Metastatic Liver Carcinoma in the Lung (tissue), 2 donors: Measurements from ENCODE around the gene CYP2F1.

DNA sequence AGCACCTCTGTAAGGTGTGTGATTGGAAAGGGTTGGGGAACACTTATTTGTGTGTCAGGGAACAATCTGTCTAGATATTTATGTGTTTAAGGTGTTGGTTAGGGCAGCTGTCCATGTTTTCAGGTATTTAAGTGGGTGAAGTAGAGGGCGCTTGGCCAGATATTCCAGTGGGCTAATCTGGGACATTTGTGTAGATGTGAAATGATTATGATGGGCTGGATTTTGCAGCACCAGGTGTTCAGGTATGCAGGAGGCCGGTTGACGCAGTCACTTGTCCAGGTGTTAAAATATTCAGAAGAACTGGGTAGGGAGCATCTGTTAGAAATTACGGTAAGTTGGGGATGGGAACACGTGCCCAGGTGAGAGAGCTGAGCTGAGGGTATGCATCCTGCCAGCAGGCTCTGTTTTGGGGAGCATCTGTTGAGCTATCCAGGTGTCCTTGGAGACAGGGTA lies 2.6 kb downstream of the CYP2A6 start:
- PRO-cap, 2 experiments: no peak in any of the 2 experiments

DNA sequence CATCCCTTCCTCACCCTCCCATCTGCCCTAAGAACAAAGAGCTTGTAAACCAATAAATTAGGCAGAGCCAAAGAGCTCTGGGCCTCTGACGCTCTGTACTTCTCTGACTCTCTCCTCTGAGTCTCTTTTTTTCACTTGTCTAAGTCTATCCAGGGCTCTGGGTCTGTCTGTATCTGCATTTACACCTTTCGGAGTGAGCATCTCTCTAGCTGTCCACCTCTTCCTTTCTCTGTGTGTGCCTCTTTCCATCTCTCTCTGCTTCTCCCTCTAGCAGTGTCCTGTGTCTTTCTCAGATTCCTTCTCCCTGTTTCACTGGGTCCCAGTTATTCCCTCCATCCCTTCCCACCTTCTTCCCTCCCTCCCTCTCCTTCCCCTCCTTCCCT lies 32.0 kb upstream of the CYP2B6 start:
- PRO-cap, 2 experiments: no peak in any of the 2 experiments

DNA sequence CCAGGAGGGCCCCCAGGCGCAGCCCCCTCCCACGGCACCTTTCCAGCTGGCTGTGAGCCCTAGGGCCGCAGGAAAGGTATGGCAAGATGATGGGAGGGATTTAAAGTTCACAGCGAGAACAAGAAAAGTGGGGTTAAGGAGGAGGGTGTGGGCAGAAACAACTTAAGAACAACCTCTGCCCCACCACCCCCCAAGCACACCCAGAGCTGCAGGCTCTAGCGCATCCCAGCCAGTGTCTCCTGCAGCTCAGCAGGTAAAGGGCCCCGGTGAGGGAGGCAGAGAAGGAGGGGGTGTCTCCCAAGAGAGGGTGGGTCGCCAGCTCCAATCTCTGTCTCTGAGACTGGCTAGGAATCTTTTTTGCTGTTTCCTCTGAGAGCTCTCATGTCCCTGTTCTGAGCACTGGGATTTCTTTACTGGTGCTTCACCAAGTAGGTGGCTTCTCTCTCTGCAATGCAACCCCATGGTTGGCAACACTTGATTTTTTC lies at the start of gene CYP2F1:
CYP2F1 (plus strand) TSS at position 193 of the 485 bp plus-strand sequence.
- PRO-cap, 2 experiments: no peak in any of the 2 experiments

DNA sequence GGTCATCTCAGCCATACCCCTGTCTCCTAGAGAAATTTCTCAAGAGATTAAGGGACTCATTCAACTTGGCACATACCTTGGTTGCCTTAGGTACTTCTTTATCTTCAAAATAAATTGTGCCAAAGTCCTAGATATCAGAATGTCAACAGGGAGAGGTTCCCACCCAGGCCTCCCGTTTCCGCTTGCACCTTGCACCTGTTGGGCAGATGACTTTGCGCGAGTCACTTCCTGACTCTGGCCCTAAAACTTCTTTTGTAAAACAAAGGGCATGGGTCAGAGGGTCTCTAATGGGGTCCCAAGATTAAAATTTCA lies 25.9 kb upstream of the CYP2S1 start:
- PRO-cap, 2 experiments: no peak in any of the 2 experiments

DNA sequence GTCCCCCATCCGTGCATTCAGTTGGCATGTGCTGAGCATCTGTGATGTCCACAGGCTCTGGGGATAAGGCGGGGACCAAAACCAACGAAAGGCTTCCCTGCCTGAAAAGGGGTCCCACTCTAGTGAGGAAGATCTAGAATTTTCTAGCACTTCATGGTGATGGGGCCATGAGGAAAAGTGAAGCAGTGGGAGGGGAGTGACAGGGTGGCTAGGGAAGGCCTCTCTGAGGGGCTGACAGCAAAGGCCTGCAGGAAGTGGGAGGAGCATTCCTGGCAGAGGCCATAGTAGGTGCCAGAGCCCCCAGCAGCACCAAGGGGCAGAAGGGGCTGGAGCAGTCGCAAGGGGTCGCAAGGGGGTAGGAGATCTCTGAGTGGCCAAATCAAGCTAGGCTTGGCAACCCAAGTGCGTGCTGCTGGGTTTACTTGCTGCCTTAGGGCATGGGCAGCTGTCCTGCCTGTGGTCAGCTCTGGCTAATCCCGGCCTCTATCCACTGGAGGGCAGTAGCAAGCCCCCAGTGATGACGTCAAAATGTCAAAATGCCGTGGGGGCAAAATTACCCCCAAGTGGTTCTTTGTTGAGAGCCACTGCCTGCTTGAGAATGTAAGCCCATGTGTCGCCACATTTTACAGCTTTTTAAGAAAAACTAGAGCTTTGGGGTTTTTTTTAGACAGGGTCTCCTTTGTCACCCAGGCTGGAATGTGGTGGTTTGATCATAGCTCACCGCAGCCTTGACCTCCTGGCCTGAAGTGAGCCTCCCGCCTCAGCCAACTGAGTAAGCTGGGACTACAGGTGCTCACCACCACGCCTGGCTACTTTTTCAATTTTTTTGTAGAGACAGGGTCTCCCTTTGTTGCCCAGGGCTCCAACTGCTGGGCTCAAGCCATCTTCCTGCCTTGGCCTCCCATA lies 11.7 kb downstream of the CCDC97 start:
- PRO-cap, 2 experiments: no peak in any of the 2 experiments

DNA sequence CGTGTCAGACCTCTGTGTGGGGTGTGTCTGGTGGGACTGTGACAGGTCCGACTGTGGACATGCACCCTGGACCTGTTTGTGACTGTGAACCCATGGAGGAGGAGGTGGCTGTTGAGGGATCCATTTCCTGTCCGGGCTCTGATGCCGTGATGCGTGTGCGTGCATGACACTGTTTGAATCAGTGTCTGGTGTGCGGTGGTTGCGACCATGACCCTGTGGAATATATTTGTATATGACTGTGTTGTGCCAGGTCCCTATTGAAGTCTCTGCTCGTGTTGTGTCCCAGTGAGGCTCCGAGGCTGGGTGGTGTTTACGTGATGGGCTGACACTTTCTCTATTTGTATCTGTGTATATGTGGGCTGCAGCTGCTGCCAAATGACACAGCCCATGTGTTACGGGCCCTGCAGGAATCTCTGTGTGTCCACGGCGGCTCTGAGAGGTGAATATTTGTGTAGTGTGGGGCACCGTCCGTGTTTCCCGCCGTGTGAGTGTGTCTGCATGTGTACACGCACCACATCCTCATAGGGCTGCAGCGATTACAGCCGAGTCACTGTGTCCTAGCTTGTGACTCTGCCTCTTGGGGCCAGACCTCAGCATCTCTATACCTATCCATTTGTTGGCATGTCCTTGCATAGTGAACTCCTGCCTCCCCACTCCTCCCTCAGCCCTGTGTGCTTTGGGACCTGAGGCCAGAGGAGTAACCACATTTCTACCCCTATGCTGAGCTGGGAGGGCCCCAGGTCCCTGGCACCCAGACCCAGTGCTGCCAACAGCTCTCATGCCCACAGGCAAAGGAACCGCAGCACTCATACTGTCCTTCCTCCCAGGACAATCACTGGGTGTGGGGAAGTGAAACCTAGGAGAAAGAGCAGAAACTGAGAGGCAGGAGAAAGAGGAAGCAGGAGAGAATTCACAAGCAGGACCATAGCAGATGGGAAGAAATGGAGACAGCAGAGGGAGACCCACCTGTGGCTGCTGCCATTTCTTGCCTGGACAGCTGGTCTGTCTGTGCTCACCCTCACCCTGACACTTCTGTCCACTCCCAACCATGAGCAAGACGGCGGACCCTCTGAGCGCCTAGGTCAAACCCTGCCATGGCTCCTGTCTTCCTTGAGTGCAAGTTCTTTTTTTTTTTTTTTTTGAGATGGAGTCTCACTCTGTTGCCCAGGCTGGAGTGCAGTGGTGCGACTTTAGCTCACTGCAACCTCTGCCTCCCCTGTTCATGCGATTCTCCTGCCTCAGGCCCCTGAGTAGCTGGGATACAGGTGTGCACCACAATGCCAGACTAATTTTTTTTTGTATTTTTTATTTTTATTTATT lies 18.7 kb downstream of the CCDC97 start:
- PRO-cap, 2 experiments: no peak in any of the 2 experiments

DNA sequence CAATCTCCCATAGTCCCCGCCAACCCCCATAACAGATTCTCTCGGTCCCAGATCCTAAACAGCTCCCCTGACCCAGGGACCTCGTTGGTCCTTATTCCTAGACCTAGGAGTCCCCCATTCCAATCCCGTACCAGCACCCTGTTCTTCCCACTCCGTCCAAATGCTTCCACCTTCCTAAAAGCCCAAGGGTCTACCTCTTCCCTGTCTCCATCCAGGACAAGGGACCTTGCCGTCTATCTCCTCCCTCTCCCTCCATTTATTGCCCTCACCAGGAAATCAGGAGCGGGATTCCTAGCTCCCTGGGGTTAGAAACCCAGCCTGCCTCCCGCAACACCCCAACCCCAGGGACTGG lies 293 bp downstream of the B3GNT8 start:
- PRO-cap, 2 experiments: no peak in any of the 2 experiments

GRCh38 chr19:41432802-41433473 lies 5.8 kb upstream of the B3GNT8 start:
- PRO-cap, 2 experiments: no peak in any of the 2 experiments

- PRO-cap, 2 experiments: no peak in any of the 2 experiments
Observed at GRCh38 chr19:41436351-41437015, 3.2 kb downstream of the DMAC2 start.

GRCh38 chr19:41463260-41463995 lies 20.5 kb downstream of the ERICH4 start:
- PRO-cap, 2 experiments: no peak in any of the 2 experiments

DNA sequence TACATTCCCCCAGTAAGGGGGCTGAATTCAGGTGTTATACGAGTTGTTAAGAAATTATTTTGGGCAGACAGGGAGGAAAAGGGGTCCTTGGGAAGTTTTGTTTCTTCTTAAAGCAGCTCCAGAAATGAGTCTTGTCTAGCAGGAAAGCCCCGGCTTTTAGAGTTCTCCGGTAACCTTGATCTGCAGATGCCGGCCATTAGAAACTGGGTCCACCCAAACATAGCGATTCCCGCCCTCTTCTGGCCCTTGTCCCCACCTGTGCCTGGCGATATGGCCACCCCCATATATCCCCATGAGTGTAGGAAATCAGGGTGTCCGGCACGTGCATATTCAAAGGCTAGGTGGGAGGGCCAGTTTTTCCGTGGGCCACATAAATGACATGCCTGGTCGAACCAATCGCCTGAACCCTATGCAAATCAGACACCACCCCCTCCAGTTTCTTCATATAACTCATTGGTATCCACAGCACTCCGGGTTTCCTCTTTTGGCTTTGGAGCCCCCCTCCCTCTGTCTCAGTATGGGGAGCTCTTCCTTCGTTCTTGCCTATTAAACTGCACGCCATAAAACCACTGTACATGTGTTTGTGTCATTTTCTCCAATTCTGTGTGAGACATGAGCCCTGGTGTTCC lies 37.4 kb downstream of the ERICH4 start:
- PRO-cap, 2 experiments: no peak in any of the 2 experiments

DNA sequence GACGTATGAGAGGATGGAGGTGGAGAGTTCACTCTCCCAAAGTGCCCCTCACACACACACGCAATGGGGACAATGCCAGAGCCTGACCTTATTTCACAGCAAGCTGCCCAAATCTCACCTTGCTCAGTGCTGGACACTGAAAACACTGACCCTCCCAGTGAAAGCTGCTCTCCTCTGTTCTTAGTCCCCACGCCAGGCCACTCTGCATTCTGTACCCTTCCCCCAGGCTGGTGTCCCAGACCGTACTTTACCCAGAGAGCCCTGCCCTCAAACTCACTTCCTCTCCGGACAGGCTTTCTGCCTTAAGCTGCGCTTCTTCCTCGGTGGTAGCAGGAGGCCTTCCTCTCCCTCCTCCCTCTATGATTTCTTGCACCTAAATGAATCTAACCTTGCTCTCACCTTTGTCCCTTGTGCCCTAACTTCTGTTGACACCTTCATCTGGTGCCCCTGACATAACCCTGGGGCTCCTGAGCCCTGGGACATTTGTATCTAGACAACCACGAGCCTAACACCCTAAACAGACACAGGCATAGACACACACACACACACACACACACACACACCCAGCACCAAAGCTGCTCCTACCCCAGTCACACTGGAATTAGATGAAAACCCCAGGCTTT lies 29.6 kb upstream of the CEACAM21 start:
- PRO-cap, 2 experiments: peak in 2 of 2 experiments; most common plus-strand start position 276 of the sequence (in 1); most common minus-strand start position 275 of the sequence (in 2)

GRCh38 chr19:41564435-41565036 lies 11.4 kb upstream of the CEACAM21 start:
- PRO-cap, 2 experiments: no peak in any of the 2 experiments

- PRO-cap, 2 experiments: no peak in any of the 2 experiments
Observed at GRCh38 chr19:41773568-41774130, 18.3 kb downstream of the CEACAM6 start.

GRCh38 chr19:41860672-41861708 lies 935 bp downstream of the RPS19 start:
- PRO-cap, 2 experiments: peak in 1 of 2 experiments; most common plus-strand start chr19:41860849 (in 1); most common minus-strand start chr19:41860736 (in 1)

GRCh38 chr19:41883402-41883646 lies 340 bp downstream of the ARHGEF1 start:
- PRO-cap, 2 experiments: no peak in any of the 2 experiments

GRCh38 chr19:41907178-41907694 lies 21.0 kb downstream of the ERFL start:
- PRO-cap, 2 experiments: no peak in any of the 2 experiments

DNA sequence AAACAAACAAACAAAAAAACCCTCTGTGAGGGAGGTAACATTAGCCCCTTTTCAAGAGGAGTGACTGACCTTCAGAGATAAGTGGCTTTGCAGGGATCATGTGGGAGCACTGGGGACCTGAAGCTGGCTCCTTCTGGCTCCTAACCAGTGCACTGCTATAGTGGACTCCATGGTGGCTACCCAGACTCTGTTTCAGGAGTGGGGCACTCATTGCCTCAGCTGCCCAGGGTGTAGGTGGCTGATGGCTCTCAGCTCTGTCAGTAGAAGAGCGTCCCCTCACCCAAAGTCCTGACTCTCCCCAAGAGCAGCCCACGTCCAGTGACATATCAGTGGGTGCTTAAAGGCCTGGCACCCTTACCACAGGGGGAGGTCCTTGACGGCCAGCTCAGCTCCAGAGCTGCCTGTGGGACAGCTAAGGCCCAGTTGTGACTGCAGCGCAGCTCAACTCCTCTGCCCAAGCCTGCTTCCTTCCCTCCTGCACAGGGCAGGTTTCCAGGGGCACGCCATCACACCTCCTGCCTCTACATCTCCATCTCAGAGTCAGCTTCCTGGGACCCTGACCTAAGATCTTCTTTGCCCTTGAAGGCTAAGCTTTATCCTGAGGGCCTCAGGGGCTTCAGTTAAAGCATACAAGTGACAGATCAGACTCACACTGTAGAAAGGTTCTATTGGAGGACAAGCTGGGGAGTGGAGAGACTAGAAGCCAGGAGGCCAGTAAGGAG lies 32.4 kb downstream of the GRIK5 start:
- PRO-cap, 2 experiments: no peak in any of the 2 experiments

DNA sequence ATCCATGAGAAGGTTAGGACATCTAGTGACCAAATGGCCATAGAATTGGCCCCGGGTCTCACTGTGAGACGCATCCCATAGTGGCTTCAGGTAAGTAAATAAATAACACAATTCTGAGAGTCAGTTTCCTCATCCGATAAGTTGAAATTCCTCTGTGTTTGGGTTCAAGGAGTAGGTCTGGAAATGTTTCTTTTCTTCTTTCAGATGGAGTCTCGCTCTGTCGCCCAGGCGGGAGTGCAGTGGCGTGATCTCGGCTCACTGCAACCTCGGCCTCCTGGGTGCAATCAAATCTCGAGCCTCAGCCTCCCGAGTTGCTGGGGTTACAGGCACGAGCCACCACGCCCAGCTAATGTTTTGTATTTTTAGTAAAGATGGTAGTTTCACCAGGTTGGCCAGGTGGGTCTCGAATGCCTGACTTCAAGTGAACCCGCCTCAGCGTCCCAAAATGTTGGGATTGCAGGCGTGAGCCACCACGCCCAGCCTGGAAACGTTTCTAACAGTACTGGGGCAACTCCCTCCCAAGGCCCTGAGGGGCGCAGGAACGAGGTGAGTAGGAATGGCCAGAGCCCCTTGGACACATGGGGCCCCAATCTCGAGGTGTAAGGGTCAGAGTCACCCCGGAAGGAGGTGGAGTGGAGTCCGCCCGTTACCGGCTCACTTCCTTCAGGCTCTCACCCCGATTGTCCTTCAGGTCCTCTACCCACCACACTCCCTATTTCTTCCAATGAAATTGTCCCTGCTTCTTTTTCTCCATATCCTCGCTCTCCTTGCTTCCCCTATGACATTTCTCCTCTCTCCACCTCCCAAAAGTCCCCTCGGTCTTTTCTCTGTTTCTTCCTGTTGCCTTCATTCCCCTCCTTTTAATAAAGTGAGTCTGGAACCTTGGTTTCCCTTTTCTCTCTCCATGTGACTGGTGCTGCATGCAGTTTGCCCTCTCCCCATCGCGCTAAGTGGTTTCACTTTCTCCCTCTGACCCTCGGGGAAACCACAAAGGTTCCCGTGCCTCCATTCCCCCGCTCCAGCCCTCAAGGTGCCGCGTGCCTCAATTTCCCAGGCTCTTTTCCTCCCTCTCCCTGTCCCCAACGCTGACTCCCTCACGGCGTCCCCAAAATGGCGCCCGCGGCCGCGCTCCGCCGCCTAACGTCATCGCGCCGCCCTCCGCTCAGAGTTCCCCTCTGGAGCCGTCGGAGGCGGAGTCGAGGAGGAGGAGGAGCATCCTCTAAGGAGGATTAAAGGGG lies 846 bp upstream of the ZNF574 start:
- PRO-cap, 2 experiments: peak in 2 of 2 experiments; most common plus-strand start position 529 of the sequence (in 1); most common minus-strand start position 1,083 of the sequence (in 2)

GRCh38 chr19:42121137-42122182 lies 10.8 kb downstream of the POU2F2 start:
- PRO-cap, 2 experiments: no peak in any of the 2 experiments